Caco-2 (cell line): ENCODE data around the genes OPN1MW3, PLXNA3 and CTAG2.

DNA sequence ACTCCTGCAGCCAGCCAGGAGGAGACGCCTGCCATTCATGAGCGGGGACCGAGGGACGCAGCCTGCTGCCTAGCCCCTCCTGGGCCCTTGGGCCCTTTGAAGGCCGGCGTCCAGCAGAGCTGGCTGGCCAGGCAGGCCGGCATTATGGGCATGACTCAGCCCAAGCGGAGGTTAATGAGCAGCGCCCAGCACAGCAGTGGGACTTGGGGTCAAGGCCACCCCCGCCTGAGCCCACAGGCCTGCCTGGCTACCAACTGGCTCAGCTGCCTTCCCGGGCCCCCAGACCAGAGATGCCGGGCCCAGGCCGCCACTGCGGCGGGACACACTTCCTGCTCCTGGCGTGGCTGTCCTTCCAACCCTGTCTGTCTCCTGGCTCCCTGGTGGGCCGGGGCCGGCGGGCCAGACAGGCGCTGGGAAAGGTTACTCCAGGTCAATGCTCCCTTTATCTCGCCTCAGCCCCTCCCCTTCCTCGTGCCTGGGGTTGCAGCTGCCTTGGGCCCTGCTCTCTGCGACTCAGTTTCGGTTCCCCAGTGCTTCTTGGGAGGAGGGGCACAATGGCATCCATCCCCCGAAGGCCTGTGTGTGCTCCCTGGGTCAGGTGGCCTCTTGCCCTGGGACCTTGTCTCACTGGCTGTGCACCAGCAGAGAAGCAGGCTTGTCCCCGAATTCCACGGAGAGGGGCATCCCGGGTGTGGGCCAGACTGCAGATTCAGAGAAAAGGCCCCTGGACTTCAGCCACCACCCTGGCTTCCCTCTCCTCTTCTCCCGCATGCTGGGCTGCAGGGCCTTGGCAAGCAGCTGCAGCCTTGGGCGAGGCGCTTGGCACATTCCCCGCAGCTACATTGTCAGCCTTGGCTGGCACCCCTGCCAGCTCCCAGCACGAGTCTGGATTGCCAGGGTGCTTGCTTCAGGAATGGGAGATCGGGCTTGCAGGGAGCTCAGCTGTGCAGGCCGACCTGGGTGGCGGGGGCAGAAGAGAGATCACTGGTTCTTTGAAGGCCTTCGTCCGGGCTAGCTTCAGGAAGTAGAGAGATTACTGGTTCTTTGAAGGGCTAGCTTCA lies 2.2 kb downstream of the ABCD1 start:
- PRO-cap, result no peak
- RRBS, result 87% methylated on average over 6 of the region's 38 CpGs

DNA sequence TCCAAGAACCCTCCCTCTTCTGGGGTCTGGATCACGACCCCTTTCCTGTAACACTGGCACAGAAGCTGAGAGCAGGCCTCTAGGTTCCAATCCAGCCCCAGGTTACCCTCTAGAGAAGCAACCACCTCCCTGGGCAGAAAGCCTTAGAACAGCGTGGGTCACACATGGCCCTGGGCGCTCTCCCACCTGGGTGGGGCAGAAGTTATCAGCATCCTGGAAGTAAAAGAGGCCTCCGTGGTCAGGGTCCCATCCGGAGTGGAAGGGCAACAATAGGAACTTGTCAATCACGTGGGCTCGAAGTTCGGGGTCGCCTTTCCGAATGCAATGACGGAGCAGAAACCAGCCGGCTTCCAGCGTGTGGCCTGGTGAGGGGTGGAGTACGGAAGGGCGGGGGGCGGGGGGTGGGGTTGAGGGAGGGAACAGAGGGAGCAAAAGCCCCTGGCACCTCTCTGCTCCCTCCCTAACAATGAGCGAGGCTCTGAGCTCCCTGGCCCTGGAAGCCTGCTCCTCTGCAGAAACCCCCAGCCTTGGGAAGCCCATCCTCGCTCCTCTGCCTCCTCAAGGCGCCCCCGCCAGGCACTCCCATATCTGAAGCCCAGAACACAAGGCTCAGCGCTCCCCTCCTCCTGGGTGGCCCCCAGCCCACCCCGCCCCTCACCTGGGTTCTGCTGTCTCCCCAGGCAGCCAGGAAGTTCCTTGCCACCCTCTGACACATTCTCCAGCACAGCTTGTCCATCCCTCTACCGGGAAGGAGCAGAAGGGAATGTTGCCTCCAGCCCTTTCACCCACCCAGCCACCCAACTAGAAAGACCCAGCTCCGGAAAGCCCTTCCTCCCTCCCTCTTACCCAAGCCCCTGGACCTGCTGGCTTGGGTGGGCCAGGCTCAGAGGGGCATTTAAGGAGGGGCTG lies 2.9 kb downstream of the RENBP start:
- PRO-cap, result no peak
- RRBS, result 83% methylated on average over 6 of the region's 24 CpGs

GRCh38 chrX:153942700-153943132 lies 1.7 kb downstream of the RENBP start:
- PRO-cap, result no peak
- RRBS, result 100% methylated on average over 3 of the region's 19 CpGs

GRCh38 chrX:153943287-153943754 lies 1.1 kb downstream of the RENBP start:
- PRO-cap, result no peak
- RRBS, result 91% methylated on average over 5 of the region's 15 CpGs

DNA sequence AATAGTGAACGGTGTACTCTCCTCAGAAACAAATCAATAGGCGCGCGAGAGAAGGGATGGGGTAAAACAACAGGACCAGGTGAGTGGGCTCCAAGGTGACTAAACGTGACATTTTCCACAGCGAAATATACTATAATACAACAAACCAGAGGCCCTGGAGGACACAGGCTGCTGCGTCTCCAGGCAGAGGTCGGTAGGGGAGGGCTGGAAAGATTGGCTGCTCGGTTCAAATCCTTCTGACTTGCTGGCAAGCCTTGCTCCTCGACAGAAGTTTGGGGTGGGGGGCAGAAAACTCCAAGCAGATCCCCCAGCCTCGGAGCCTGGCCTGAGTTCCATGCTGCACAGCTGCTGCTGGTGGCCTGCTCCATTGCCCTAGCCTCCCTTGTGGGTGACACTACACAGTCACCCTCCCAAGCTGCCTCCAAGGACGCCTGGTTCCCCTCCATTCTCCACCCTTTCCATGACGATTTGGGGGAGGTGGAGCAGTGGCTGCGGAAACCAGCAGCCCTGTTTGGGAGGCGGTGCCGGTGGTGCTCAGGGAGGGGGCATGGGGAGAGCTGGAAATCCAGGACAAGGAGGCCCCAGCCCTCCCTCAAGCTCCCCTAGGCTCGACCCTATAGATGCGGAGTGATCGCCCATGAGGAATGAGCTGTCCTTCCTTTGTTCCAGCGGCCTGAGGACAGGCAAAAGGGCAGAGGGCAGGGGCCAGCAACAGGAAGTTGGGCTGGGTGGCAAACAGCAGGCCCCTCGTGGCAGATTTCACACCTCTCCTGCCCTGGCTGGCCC lies 3.4 kb upstream of the RENBP start:
- PRO-cap, result no peak
- RRBS, result no CpG with 5 or more reads among the region's 21 CpGs

GRCh38 chrX:153981551-153982458 lies 9.3 kb downstream of the TMEM187 start:
- PRO-cap, result no peak
- RRBS, result 97% methylated on average over 9 of the region's 50 CpGs

- PRO-cap, result no peak
- RRBS, result no CpG with 5 or more reads among the region's 18 CpGs
These were observed 15.4 kb downstream of the IRAK1 start for GRCh38 chrX:154004150-154004920.

DNA sequence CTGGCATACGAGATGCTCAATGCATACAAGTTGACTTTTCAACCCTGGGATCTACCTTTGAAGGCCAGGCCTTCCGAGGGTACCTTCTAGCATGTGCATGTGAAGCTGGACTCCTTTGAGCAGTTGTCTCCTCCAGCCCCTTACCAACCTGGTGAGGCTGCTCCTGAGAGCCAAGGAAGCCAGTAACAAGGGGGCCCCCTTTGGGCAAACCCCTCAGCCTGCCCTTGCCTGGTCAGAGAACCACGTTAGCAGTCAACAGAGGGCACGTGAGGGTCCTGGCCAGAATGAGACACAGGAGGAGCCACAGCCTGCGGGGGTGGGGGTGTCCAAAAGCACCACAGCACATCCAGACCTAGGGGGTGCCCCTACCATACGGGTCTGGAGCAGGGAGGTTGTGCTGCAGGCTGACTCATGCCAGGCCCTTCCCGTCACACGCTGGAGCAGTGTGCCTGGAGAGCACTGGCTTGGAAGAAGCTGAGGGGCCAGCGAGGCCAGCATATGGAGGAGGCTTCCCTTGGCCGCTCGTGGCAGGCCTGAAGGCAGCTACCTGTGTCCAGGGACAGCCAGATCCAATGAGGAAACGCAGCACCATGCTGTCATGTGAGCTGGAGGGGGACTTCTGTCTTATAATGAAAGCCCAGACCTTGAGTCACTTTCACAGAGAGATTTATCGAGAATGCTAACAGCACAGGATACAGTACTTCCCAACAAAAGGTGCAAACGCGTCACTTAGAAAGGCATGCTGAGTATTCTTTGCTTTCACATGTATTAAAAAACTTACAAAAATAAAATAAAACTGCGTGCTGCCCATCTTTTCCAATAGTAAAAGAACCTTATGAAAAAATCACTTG lies 1.4 kb upstream of the IRAK1 start:
- PRO-cap, result no peak
- RRBS, result no CpG with 5 or more reads among the region's 16 CpGs

GRCh38 chrX:154042947-154043309 lies 23.2 kb upstream of the IRAK1 start:
- PRO-cap, result no peak
- RRBS, result no CpG with 5 or more reads among the region's 3 CpGs

DNA sequence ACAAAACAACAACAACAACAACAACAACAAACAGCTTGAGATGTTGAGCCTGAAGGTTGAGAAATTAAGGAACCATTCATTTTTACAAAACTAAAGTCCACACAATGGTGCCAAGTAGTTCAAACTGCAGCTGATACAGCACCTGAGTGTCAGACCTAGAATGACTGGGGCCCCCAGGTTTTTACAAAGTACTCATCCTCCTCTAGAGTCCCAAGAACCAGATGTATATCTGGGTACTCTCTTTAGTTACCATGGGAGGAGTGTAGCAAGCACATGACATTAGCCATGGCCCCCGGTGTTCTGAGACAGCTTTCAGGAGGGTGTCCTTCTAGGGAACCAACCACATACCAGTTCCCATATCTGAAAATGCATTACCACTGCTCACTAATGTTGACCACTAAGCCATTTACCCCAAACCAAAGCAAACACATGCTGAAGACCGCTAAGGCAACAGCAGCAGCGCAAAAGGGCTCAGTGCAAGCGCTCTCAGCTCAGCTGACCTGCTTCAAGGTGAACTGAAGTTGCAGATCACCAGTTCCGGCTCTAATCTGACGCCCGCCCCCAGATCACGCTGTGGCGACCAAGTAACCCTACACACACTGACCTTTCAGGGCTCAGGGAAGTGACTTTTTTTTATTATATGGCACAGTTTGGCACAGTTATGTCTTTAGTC lies 6.0 kb downstream of the MECP2 start:
- PRO-cap, result no peak
- RRBS, result no CpG with 5 or more reads among the region's 9 CpGs

GRCh38 chrX:154121390-154121747 lies 22.7 kb upstream of the OPN1LW start:
- PRO-cap, result no peak
- RRBS, result no CpG with 5 or more reads among the region's 2 CpGs

GRCh38 chrX:154257218-154257672 lies at the start of gene OPN1MW3:
Gene OPN1MW3 (plus strand): TSS chrX:154257582.
- PRO-cap, result no peak
- RRBS, result no CpG with 5 or more reads among the region's 18 CpGs

- PRO-cap, result no peak
- RRBS, result no CpG with 5 or more reads among the region's 18 CpGs
These were observed 31.6 kb downstream of the TKTL1 start for GRCh38 chrX:154326914-154327960.

- PRO-cap, result no peak
- RRBS, result no CpG with 5 or more reads among the region's 37 CpGs
These were observed 10.0 kb downstream of the FLNA start for GRCh38 chrX:154364194-154365003.

DNA sequence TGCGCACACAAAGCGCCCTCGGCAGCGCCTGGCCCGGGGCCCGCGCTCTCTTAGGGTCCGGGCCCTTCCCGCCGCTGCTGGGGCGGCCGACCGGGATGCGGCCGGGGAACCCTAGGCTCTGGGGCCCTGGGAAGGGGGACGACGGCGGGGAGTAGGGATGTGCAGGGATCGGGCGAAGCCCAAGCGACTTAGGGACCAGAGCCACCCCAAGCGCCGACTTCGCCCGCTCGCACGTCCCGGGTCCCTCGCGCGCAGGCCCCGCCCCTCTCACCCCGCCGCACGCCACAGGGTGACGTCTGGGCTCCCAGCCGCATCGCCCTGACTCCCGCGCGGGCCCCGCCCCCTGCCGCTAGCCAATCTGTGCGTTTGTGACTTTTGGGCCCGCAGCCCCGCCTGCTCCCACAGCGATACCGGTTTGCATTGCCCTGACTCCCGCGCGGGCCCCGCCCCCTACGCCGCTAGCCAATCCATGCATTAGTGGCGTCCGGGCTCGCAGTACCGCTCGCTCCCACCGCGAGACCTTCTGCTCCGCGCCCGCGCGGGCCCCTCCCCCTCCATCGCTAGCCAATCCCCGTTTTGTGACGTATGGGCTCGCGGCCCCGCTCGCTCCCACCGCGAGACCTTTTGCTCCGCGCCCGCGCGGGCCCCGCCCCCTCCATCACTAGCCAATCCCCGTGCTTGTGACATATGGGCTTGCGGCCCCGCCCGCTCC lies 533 bp upstream of the EMD start:
- PRO-cap, result bidirectional peak, plus-strand start at position 482 of the sequence, minus-strand start at position 247 of the sequence
- RRBS, result 3% methylated on average over 14 of the region's 85 CpGs

GRCh38 chrX:154440932-154441254 lies 3.0 kb upstream of the FAM50A start:
- PRO-cap, result no peak
- RRBS, result 90% methylated on average over 4 of the region's 10 CpGs

DNA sequence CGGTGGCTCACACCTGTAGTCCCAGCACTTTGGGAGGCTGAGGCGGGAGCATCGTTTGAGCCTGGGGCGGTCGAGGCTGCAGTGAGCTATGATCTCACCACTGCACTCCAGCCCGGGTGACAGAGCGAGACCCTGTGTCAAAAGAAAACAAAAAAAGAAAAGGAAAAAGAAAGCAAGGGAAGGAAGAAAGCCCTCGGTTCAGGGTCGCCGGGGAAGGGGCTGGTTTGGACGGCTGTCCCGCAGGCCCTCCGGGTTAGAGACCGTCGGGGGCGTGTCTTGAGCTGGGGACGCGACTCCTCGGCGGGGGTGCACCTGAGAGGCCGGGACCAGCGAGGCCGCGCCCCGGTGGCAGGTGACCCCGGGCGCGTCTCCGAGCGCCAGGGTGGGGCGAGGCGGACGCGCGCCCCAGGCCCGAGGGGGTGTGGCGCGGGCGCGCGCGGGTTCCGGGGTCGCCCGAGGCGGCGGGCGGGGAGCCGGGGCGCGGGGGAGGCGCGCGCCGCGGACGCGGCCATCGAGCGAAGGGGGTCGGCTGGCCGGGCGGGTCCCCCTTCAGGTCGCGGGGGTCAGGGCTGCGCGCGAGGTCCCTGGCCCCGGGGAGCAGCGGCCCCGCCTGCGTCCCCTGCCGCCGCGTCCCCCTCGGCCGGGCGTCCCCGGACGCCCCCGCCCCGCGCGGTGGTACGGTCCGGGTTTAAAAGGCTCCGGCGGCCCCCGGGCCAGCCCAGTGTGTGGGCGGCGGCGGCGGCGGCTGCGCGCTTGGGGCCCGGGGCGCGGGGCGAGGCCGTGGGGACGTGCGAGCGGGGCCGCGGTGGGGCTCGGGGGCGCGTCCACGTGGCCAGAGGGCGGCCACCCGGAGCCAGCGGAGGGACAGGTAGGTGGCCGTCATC lies at the start of gene PLXNA3:
TSS of gene PLXNA3 (plus strand) at position 721 of the 884 bp plus-strand sequence.
- PRO-cap, result bidirectional peak, plus-strand start at position 449 of the sequence, minus-strand start at position 381 of the sequence; bidirectional peak, plus-strand start at position 721 of the sequence, minus-strand start at position 642 of the sequence
- RRBS, result 3% methylated on average over 81 of the region's 114 CpGs

DNA sequence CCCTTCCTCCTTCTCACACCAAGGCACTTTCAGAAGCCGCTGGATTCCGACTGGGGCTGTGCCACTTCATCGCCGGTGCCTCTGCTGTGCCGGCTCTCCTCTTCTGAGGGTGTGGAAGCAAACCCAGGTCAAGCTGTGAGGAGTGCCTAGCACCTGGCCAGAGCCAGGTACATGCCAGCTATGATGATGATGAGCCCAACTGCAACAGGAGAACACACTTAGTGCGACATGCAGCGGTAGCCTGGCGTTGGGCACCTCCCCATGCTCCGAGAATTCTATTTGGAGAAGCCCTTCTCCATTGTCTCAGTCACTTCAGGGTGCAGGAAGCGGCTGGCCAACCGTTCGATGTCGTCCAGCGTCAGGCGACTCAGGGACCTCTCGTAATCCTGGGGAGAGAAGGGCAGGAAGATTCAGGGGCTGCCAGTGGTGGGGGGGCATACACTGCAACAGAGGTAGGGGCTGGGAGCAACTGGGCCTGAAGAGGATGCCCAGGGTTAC lies 1.1 kb downstream of the UBL4A start:
- PRO-cap, result no peak
- RRBS, result no CpG with 5 or more reads among the region's 16 CpGs

DNA sequence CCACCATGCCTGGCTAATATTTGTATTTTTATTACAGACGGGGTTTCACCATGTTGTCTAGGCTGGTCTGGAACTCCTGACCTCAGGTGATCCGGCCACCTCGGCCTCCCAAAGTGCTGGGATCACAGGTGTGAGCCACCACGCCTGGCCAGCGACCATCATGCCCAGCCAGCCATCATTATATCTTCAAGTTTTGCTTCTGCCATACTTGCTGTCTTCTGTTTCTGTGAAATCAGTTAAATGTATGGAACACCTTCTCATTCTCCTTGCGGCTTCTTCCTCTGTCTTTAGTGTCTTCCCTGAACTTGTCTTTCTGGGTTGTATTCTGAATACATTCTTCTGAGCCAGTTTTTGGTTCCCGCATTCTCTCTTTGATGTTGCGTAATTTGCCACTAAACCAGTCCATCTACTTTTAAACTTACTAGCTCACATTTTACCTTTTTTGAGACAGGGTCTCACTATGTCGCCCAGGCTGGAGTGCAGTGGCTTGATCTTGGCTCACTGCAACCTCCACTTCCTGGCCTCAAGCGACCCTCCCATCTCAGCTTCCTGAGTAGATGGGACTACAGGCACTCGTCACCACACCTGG lies 9.5 kb upstream of the FAM3A start:
- PRO-cap, result no peak
- RRBS, result no CpG with 5 or more reads among the region's 11 CpGs

DNA sequence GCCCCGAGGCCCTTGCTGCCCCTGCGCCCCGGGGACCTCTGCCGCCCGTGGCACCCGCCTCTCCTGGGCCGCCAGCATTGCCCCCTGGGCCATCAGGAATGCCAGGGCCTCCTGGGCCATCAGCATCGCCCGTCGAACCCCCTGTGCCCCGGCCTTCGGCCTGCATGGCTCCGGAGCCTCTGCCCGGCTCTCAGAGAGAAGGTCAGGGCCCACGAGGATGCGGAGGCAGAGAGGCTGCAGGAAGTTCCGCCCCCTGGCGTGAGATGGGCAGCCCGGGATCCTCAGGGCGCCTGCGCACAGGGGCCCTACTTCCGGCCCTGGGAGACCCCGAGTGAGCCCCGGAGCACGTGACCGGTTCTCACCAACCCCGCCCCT lies at the start of gene CTAG2:
TSS of gene CTAG2 (minus strand) at position 230 of the 375 bp plus-strand sequence.
- PRO-cap, result no peak
- RRBS, result 69% methylated on average over 3 of the region's 27 CpGs